ENCODE measurements around a stretch of chr4.

GRCh38 chr4:123616838-123617496, 220.4 kb downstream of the SPRY1 start:
- PRO-cap, 10 experiments: peak in 1 of 10 experiments; most common minus-strand start chr4:123617020 (in 1)

- PRO-cap, 10 experiments: peak in 4 of 10 experiments; most common plus-strand start chr4:123650038 (in 3); most common minus-strand start chr4:123649825 (in 3)
Measured at GRCh38 chr4:123649695-123650452, 253.3 kb downstream of the SPRY1 start.

GRCh38 chr4:123744903-123745189, 348.3 kb downstream of the SPRY1 start:
- PRO-cap, 10 experiments: no peak in any of the 10 experiments

- PRO-cap, 10 experiments: no peak in any of the 10 experiments
Measured at GRCh38 chr4:123785455-123786103, 389.0 kb downstream of the SPRY1 start.

DNA sequence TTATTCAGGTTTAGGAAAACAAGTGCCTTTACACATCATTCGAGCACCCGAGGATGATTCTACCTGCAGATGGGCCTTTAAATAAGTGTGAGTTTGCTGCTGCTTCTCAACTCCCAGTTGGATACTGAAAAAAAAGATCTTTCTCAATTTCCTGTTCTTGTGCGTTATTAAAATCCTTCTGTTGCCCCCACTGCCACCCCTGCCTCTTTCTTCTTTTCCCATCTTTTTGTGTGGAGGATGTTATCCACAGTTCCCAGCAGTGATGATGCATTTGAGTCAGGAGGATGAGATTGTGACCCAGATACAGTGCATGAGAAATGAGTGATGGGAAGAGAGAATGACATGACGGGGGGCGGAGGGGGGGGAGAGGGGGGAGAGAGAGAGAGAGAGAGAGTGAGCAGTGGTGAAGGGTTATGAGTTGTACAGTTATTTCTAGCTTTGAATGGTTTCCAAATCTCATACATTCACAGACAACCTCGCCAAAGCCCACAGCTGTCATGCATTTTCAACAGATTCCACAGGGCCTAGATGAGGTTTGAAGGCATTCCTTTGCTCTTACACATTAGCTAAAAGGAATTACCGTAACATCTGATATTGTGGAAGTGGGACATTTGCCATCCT, 435.5 kb downstream of the SPRY1 start:
- PRO-cap, 10 experiments: no peak in any of the 10 experiments

DNA sequence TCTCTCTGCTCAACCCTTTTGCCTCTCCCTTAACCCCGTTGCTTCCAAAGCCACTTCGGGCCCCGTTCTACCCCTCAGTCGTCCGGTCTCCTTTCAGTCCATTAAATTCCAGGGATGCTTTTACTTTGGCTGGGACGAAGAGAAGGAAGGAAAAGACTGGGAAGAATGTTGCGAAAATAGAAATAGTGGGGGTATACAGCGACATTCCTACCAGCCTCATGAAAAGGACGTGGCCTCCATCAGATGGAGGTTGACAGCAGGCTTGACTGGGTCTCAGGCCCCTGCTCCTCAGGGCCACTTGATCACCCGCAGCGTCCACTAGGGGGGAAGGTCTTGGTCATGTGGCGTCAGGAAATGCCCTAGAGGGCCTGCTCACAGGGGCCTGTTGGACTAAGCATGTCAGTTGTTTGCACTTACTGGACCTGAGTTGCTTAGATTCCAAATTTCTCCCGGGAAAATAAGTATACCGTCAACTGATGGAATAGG, 681 bp upstream of the ANKRD50 start:
- PRO-cap, 10 experiments: peak in 3 of 10 experiments; most common minus-strand start position 300 of the sequence (in 1)

GRCh38 chr4:125192681-125192996, 122.1 kb upstream of the FAT4 start:
- PRO-cap, 10 experiments: no peak in any of the 10 experiments

DNA sequence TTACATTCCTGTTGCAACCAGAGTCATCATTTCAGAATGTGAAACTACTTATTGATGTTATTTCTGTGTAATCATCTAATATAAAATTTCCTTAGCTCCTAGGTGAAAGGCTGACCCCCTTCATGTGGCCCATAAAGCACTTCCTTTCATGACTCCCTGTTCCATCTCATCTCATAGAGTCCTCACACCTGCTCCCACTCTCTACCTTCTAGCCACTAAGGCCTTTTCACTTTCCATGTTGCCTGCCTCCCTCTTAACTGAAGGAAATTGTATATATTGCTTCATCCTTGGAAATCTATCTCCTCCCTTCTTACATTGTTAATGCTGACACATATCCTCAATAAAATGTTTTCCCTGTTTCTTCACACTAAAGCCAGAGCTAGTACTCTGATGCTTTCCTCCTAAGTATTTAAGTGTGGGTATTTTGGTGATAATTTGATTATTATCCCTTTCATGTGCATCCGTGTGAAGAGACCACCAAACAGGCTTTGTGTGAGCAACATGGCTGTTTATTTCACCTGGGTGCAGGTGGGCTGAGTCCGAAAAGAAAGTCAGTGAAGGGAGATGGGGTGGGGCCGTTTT, 830.1 kb downstream of the FAT4 start:
- PRO-cap, 10 experiments: no peak in any of the 10 experiments

DNA sequence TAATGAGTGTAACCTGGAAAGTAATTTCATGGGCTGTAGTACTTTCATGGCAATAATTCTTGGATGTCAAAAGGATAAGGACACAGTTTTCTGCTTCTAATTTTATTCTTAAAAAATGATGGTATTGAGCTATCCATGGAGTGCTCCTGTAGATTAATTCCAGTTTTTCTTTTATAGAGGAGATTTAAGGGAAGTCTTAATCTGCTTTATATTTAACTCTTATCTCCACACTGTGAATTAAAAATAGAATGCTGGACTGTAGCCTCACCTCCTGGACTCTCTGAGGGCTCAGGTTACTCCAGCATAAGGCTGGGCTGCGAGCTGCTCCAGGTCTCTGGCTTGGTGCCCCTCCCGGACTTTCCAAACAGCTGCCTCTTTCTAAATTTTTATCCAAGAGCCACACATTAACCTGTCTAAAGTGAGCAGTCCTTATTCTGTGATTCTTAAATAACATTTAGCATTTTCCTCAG, 218.8 kb upstream of the JADE1 start:
- PRO-cap, 10 experiments: no peak in any of the 10 experiments

DNA sequence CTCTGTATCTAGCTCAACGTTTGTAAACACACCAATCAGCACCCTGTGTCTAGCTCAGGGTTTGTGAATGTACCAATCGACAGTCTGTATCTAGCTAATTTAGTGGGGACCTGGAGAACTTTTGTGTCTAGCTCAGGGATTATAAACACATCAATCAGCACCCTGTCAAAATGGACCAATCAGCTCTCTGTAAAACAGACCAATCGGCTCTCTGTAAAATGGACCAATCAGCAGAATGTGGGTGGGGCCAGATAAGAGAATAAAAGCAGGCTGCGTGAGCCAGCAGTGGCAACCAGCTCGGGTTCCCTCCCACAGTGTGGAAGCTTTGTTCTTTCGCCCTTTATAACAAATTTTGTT, 136.4 kb upstream of the JADE1 start:
- PRO-cap, 10 experiments: no peak in any of the 10 experiments

DNA sequence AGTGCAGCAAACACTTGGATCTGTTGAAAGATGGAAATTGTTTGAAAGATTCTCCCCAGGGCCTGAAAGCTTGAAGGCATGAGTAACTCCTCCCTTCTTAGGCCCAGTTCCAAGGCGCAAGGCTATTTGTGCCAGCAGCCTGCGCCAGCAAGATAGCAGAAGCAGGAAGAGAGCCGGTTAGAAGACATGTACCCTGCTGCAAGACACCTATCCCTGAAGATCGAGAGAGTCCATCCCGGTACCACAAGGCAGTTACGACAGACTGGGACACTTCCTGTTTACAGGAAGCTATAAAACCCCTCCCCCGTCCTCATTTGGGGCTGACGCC, 72.4 kb upstream of the JADE1 start:
- PRO-cap, 10 experiments: no peak in any of the 10 experiments

GRCh38 chr4:128811987-128812577, 2.6 kb downstream of the JADE1 start:
- PRO-cap, 10 experiments: peak in 10 of 10 experiments; most common plus-strand start chr4:128812143 (in 9); most common minus-strand start chr4:128812033 (in 6)

DNA sequence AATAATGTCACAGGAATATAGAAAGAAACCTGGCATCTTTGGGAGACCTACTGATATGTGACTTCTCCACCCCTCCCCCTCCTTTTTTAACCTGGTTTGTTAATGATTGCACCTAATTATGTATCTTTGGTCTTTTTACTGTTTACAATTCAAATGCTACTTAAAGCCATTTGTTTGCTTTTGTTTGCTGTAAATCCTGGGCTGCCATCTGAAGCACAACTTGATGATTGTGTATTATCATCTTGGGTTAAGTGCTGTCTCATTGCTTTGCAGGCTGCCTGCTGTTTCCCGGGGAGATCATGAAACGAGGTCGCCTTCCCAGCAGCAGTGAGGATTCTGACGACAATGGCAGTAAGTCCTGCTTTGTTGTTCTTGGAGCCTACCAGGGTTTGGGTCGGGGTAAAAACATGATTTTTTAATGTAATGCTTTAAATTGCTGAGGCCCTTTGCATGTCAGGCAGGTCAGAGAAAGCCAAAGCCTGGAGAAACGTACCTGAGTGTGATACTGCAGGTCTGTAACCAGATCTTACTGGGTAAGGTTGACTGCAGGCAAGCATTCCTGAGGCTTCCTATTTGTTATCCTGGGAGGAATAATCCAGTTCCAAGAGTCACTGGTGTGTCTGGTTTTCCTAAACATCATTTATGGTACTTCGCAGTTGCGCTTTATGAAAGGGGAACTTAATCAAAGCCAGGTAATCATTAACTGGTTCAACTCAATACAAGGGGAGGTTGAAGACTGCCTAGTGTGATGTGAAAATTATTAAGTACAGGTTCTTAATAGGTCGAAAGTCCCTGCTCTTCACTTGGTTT, 22.2 kb downstream of the JADE1 start:
- PRO-cap, 10 experiments: no peak in any of the 10 experiments

GRCh38 chr4:128948316-128948790, 138.9 kb downstream of the JADE1 start:
- PRO-cap, 10 experiments: no peak in any of the 10 experiments

- PRO-cap, 10 experiments: no peak in any of the 10 experiments
Measured at GRCh38 chr4:132818042-132818578, 331.0 kb upstream of the PCDH10 start.

GRCh38 chr4:134627228-134627771, 425.7 kb upstream of the PABPC4L start:
- PRO-cap, 10 experiments: peak in 1 of 10 experiments; most common plus-strand start chr4:134627654 (in 1); most common minus-strand start chr4:134627503 (in 1)

DNA sequence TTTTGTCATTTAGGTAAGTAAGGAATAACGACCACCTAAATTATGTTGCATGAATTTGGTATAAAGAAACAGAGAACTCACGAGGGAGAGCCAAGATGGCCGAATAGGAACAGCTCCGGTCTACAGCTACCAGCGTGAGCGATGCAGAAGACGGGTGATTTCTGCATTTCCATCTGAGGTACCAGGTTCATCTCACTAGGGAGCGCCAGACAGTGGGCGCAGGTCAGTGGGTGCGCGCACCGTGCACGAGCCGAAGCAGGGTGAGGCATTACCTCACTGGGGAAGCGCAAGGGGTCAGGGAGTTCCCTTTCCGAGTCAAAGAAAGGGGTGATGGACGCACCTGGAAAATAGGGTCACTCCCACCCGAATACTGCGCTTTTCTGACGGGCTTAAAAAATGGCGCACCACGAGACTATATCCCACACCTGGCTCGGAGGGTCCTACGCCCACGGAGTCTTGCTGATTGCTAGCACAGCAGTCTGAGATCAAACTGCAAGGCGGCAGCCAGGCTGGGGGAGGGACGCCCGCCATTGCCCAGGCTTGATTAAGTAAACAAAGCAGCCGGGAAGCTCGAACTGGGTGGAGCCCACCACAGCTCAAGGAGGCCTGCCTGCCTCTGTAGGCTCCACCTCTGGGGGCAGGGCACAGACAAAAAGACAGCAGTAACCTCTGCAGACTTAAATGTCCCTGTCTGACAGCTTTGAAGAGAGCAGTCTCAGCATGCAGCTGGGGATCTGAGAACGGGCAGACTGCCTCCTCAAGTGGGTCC, 1246.1 kb upstream of the PABPC4L start:
- PRO-cap, 10 experiments: no peak in any of the 10 experiments

- PRO-cap, 10 experiments: no peak in any of the 10 experiments
Measured at GRCh38 chr4:138666436-138666930, 349.1 kb upstream of the NOCT start.

- PRO-cap, 10 experiments: peak in 10 of 10 experiments; most common plus-strand start chr4:139014751 (in 6); most common minus-strand start chr4:139015455 (in 9)
Measured at GRCh38 chr4:139014665-139015574, 661 bp upstream of the NOCT start.

GRCh38 chr4:139035372-139036340, 20.1 kb downstream of the NOCT start:
- PRO-cap, 10 experiments: no peak in any of the 10 experiments

Data from Metastatic Breast Carcinoma in the Brain (tissue), 10 donors.